ENCODE results near the genes HSF2 and HDDC2.

DNA sequence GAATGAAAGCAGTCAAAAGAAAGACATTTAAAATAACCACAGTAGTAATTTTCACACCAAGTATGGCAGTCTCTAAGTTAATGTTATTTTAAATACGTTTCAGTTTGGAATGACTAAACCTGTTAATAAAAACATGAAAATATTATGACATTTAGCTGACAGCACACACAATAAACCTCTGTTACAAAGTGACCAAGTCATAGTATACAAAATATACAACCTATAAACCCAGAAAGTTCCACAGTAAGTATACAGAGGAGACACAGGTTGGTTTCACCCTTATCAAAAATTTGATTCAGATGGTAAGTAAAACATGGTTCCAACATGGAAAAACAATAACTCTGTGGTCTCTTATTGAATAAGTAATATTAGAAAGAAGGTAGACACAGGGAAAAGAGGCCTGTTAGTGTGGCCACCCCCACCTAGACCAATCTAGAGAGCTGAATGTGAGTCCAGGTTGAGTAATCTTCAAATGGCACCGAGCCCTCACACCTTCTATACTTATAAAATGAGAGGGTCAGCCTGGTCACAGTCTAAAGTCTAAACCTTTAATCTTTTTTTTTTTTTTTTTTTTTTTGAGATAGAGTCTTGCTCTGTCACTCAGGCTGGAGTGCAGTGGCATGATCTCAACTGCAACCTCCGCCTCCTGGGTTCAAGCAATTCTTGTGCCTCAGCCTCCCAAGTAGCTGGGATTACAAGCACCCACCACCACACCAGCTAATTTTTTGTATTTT, 7.0 kb downstream of the FAM184A start:
- RRBS = no CpG with 5 or more reads among the region's 3 CpGs

DNA sequence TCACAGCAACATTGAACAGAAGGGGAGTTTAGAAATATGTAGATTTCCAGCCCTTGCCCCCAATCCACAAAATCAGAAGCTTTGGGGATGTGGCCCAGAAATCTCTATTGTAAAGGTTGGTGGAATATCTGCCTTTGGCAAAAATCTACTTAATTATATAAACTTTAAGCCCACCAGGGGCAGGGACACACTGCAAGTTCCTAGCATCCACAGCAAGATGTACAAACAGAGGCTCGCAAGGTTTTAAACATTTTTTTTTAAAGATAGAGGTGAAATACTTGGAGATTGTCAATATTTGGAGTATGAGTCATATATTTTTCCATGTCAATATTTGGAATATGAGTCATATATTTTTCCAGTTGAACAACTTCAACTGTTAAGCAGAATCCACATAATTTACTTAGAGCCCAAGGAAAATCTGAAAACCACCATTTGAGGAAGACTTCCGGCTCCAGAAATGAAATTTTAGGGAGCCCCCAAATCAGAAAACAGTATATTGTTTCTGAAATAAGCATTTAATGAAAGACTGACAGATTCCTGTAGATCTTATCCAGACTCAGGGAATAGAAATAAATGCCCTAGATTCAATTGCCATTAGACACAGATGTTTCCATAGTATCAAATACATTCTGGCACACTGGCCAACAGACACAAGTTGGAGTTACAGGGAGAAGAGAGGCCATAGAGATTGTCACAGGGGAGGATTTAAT, 51.5 kb upstream of the FAM184A start:
- RRBS = no CpG with 5 or more reads among the region's 2 CpGs

DNA sequence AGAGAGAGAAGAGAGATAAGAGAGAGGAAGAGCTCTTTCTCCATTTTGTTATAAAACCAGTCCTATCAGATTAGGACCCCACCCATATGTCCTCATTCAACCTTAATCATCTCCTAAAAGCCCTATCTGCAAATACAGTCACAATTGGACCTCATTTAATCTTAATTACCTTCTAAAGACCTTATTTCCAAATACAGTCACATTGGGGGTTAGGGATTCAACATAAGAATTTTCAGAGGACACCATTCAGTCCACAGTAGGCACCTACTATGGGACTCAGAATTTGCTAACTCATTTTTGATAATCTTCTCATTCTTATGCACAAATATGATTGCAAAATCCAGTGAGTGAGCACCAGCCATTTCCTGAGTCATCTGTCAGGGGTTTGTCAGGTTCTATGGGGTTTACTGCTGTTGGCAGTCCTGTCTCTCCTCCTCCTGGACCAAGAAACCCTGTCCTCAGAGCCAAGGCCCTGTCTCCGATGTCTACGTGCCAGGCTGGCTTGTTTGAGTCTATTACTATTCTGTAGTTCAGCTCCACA, 58.9 kb upstream of the FAM184A start:
- RRBS = no CpG with 5 or more reads among the region's 2 CpGs

GRCh38 chr6:119258735-119259798, 90.5 kb downstream of the MAN1A1 start:
- RRBS = no CpG with 5 or more reads among the region's 4 CpGs

DNA sequence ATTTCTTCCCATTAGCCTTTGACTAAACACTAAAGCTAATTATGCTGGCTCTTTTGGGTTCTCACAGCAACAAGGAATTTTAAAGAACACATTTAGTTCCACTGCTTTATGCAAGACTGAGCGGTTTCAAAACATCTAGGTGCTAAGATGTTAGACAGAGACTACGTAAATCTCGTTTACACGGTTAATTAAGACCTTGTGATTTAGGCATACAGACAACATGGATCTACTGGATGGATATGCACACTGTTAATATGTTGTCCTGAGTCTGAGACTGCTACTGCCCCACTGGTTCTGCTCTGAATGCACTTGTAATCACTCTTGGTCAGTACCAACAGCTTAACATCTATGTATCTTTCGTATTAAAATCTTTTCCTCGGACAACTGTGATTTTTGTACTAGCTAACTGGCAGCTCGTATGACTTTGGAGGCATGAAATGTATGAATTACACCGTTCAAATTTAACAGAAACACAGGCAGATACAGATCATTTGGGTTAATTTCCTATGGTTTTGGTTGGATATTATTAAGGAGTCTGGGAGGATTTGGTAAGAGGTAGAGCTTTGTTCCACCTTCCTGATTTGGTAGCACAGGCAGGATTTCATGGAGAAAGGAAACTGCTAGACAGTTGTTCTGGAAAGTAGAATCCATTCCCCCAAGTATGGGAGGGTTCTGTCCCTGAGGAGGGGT, 3.0 kb downstream of the MAN1A1 start:
- RRBS = no CpG with 5 or more reads among the region's 8 CpGs

DNA sequence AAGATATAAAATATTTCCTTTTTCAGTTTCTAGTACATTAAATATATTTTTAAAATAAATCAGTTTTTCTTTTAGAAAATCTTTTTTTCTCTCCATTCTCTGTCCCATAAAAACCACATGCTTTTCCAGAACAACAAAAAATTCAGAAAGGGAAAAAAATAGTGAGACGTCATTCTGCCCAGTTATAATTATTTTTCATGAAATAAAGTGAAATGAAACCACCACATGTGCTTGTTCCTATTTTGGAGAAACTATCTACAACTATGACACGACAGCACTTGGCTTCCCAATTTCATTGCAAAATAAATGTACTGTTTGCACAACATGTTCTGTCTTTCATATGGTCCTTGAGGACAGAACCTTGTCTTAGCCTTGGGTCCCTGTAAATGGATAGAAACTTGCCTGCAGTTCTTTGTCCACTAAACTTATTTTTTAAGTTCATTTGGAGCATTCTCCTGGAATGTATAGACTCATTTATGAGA, 5.6 kb upstream of the MAN1A1 start:
- RRBS = no CpG with 5 or more reads among the region's 2 CpGs

- RRBS = no CpG with 5 or more reads among the region's 4 CpGs
Measured at GRCh38 chr6:121780095-121780774, 344.8 kb downstream of the GJA1 start.

DNA sequence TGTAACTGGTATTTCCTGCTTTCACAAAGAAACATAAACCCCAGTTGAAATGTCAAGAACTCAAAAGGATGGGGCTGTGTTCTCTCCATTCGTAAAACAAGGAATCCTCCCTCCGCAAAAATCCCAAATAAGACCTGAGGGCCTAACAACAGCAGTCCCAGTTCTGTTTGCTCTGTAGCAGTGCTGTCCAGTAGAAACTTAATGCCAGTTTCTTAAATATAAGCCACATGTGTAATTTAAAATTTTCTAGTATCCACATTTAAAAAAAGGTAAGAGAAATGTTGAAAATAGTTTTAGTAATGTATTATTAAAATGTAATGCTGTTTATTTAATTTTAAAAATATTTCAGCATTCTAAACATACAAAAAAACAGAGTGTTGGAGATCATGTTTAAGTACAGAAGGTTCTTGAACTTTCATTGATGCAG, 421.0 kb downstream of the GJA1 start:
- RRBS = no CpG with 5 or more reads among the region's 2 CpGs

- RRBS = no CpG with 5 or more reads among the region's 4 CpGs
Measured at GRCh38 chr6:122211418-122212014, 187.9 kb upstream of the HSF2 start.

- RRBS = 2% methylated on average over 16 of the region's 104 CpGs
Measured at GRCh38 chr6:122399156-122400420, at the start of gene HSF2. Gene HSF2 (plus strand): TSS chr6:122399652.

GRCh38 chr6:122470382-122470958, 1.1 kb downstream of the SERINC1 start:
- RRBS = no CpG with 5 or more reads among the region's 7 CpGs

DNA sequence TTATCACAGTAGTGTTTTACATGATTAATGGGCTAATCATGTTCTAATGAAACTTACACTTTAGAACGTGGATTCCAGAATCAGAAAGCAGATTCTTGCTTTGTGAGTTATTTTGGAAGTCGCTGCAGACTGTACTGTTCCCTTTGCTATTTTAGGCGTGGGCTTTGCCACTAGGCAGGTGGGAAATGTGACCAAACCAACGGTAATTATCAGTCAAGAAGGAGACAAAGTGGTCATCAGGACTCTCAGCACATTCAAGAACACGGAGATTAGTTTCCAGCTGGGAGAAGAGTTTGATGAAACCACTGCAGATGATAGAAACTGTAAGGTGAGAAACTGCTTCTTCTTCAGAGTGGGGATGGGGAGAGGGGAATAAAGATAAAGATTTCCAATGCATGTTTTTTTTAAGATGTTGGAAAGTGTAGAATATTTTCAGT, 638 bp downstream of the FABP7 start:
- RRBS = no CpG with 5 or more reads among the region's 5 CpGs

- RRBS = no CpG with 5 or more reads among the region's 4 CpGs
Measured at GRCh38 chr6:122788613-122788890, 506 bp upstream of the SMPDL3A start.

- RRBS = no CpG with 5 or more reads among the region's 6 CpGs
Measured at GRCh38 chr6:123570732-123571231, 66.0 kb downstream of the TRDN start.

GRCh38 chr6:125203302-125203885, 49.8 kb downstream of the TPD52L1 start:
- RRBS = no CpG with 5 or more reads among the region's 1 CpG

DNA sequence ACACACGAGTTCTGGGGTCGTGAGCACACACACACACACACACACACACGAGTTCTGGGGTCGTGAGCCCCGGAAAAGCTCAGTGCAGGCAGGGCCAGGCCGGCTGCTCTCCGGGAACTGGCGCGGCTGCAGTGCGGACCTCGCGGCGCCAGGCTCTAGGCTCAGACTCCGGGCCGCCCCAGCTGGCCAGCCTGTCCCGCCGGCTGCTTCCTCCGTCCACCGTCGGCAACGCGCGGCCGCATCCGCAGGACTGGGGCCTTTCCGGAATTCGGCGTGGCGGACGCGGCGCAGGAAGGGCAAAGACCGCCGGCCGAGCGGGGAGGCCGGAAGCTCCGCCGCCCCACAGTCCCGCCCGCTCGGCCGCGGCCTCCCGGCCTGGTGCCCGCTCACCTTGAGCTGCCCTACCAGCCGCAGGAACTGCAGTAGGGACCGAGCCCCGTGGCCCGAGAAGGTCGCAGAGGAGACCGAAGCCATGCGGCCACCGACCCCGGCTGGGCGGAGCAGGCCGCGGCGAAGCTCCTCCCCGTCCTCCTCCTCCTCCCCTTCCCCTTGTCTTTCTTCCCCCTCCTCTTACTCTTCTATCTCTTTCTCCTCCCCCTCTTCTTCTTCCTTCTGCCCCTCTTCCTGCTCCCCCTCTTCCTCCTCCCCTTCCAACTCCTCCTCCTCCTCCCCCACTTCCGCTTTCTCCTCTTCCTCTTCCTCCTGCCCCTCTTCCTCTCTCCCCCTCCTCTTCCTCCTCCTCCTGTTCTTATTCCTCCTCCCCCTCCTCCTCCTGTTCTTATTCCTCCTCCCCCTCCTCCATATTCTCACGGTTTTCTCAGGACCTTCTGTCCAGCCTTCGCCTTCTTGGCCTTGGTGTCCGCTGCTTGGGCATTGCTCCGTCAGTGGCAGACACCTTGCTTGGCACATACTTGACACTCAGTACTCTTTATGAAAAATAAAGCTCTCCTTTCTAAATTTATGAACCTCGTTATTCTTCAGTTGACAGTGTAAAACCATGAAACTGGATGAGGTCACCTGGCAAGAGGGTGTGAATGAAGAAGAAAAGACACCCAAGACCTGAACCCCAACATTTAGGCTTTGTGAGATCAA, at the start of gene HDDC2:
Gene HDDC2, minus strand, starts transcription at position 509 of the 1,092 bp plus-strand sequence.
- RRBS = 2% methylated on average over 35 of the region's 66 CpGs

DNA sequence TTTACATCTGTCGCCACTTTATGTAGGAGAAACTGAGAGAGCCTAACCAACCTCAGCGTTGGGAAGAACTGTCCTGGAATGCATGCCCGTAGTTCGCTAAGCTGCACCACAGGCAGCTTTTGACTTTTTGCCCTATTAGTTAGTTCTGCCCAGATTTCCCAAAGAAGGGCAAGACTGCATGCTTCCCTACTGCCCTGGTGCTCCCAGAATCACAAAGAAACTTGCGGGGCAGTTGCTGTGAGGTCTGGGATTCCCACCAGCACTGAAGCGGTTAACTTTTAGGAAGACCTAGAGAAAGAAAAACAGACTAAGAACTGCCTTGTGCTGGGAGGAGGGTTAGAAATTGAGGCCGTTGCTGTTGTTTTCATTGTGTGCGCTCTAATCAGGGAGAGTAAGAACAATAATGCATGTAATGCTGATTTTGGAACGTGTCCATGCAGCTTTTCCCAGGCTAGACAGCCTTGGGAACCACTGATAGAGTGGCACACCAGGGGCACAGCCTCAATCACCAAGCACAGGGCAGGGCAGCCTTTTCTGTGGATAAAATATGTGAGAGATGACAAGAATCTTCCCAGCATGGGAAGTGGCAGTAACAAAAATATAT, 137.8 kb upstream of the HEY2 start:
- RRBS = no CpG with 5 or more reads among the region's 9 CpGs

DNA sequence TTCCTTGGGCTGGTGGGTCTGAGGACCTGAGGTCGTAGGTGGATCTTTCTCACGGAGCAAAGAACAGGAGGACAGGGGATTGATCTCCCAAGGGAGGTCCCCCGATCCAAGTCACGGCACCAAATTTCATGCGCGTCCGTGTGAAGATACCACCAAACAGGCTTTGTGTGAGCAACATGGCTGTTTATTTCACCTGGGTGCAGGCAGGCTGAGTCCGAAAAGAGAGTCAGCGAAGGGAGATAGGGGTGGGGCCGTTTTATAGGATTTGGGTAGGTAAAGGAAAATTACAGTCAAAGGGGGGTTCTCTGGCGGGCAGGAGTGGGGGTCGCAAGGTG, 42.3 kb upstream of the HEY2 start:
- RRBS = no CpG with 5 or more reads among the region's 12 CpGs

GRCh38 chr6:125780221-125780585, 10.6 kb upstream of the NCOA7 start:
- RRBS = no CpG with 5 or more reads among the region's 14 CpGs